ENCODE results near the genes STIM1, OR51D1, OR51C1P, OR51F1, OR51A7, OR52A5, OR51I2, OR52N1 and OR52B2.

DNA sequence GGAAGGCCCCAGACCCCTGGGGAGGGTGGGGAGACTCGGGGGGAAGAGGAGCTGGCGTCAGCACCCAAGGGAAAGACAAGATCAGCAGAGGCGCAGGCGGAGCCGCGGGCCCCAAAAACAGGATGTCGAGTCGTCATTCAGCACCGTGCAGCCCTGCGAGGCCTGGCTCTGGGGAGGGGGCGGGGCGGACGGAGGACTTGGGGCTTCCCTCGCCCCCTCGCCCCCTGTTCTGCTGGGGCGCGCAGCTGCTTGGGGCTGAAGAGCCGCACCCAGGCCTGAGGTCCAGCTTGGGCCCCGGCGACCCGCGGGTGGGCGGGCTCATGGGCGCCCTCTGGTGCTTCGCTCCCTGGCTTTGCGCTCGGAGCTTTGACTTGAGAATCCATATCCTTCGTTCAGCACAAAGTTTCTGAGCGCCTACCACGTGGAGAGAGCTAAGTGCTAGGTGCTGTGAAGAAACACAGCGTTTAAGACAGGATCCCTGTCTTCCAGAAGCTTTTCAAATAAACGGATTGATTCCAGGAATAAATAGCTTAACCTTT lies 716 bp upstream of the RHOG start:
- CAGE, long polyA plus RNA, result no peak
- RRBS, result no CpG with 5 or more reads among the region's 32 CpGs

DNA sequence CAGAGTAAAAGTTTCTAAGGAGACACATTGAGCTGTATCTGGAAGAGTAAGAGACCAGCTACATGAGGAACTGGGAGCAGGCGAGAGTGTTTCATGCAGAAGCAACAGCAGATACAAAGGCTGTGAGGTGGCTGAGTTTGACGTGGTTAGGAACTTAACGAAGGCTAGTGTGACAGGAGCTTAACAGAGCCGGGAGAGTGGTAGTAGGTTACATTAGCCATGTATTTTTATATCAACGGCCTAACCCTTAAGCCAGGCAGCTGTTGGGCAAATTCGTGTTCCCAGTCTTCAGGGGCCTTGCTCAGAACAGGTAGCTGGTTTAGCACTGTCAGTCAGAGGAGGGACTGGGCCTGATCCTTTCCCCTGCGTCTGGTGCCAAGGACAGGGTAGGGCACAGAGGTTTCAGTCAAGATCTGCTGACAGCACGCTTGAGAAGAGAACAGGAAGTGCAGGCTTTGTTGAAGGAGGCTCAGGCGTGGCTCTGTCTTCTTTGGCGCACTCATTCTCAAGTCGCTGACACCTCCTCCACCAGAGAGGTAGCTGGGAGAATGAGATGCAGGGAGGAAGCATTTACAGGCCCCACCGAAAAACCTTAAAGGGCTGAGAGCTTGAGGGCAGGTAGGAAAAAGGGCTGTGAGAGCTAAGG lies 1.2 kb upstream of the STIM1 start:
- CAGE, long polyA plus RNA, result no peak
- RRBS, result no CpG with 5 or more reads among the region's 12 CpGs

DNA sequence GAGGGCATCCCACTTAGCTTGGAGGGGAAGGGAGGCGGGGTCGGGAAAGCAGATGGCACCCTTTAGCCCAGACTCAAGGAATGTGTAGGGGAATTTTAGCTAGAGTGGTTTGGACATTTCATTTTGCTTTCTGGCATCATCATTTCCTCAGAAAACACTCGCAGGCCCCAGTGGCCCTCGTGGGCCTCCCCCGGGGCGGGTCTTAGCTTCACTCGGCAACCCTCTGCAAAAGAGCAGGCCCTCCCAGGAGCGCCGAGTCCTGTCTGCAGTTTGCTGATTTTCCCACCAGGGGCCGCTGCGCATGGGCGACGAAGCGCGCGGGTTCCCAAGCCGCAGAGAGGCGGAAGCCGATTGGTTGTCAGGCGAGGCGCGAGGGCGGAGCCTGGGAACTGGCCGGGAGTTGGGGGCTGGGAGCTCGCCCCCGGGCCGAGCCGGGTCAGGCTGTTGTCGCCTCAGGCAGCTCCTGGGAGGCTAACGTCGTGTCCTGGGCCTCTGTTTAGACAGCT lies 646 bp upstream of the STIM1 start:
- CAGE, long polyA plus RNA, result no peak
- RRBS, result 3% methylated on average over 2 of the region's 31 CpGs

GRCh38 chr11:3855510-3856594 lies at the start of gene STIM1:
TSS of gene STIM1 (plus strand) at chr11:3855664.
- CAGE, long polyA plus RNA, result no peak
- RRBS, result 1% methylated on average over 22 of the region's 79 CpGs

- CAGE, long polyA plus RNA, result no peak
- RRBS, result no CpG with 5 or more reads among the region's 10 CpGs
Measured at GRCh38 chr11:3894004-3894772, 38.7 kb downstream of the STIM1 start.

GRCh38 chr11:3942674-3943578 lies 87.5 kb downstream of the STIM1 start:
- CAGE, long polyA plus RNA, result no peak
- RRBS, result no CpG with 5 or more reads among the region's 1 CpG

DNA sequence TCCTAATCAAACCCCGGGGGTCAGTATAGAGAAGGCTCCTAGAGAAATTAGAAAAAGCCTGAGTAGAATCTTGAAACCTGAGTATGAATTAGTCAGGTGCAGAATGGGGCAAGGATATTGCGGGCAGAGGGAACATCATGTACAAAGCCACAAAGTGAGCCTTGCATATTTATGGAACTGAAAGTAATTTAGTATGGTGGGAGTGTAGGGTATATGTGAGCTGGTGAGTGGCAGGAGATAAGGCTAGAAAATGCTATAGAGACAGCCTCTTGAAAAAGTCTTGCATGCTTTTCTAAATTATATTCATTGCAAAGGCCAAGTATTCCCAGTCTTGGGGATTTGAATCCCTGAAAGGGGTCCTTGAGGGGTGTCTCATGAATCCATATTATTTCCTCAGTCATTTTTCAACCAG lies 93.7 kb downstream of the STIM1 start:
- CAGE, long polyA plus RNA, result no peak
- RRBS, result no CpG with 5 or more reads among the region's 2 CpGs

- CAGE, long polyA plus RNA, result no peak
- RRBS, result 20% methylated on average over 1 of the region's 16 CpGs
Measured at GRCh38 chr11:4637105-4637619, at the start of gene OR51D1. TSS of gene OR51D1 (plus strand) at chr11:4637477.

- CAGE, long polyA plus RNA, result no peak
- RRBS, result no CpG with 5 or more reads among the region's 3 CpGs
Measured at GRCh38 chr11:4697622-4698021, at the start of gene OR51C1P. TSS of gene OR51C1P (minus strand) at chr11:4697853.

DNA sequence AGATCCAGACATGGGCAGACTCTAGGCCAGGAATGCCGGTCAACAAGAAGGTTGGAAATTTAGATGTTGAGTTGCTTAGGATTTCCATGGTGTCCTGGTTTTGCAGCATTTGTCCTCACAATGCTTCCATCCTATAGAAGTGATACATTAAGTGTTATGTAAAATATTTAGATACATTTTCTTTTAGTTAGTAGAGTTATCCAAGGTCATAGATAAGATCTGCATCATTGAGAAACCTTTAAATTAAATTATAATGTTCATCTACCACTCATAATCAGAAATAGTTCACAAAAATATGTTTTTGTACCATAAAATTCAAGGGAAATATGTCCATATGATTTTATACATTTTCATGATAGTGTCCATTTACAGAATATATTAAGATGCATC lies at the start of gene OR51F1:
Gene OR51F1 (minus strand): TSS at position 109 of the 390 bp plus-strand sequence.
- CAGE, long polyA plus RNA, result no peak
- RRBS, result no CpG with 5 or more reads among the region's 1 CpG

DNA sequence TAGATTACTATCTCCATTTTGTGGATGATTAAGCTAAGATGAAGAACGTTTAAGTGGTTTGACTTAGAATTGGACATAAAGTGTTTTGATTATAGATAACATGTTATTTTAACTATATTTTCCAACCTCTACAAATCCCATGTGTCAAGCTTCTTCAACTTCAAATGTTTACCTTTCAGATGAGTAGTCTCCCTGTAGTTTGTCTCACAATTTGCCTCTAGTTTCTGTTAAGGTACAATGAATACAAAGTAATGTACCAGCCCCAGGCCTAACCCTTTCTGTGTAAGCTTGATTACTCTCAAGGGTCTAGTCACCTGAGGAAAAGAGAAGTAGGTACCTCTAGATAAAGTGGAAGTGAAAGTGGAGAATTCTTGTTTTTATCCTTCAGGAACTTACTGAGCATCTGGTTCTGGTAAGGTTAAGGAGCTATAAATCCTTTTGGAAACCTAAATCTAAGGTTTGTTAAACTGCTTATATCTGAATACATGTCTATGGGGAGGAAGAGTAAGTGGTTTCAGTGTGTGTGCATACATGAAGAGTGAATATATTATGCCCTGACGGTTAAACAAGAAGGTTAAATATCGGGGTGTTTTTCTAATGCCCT lies at the start of gene OR51A7:
Gene OR51A7 (plus strand): TSS at position 396 of the 604 bp plus-strand sequence.
- CAGE, long polyA plus RNA, result no peak
- RRBS, result no CpG with 5 or more reads among the region's 3 CpGs

DNA sequence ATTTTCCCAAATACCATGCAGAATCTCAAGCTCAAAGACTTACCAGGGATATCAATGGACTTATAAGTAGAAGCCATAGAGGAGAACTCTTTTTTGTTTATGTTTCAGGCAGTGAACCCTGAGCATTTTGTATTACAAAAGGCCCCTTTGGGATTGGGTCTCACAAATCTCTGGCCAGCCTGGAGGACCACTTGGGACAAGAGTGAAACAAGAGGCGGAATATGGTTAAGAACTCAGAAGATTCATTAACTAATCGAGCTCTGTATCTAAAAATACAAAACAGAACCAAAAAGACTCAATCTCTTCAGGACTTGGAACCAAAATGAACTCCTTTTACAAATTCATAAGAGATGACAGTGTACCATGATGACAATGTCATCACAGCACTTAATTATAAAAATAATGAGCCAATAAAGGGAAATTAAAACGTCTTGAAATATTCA lies at the start of gene OR52A5:
Gene OR52A5 (minus strand): TSS at position 89 of the 443 bp plus-strand sequence.
- CAGE, long polyA plus RNA, result no peak
- RRBS, result no CpG with 5 or more reads among the region's 3 CpGs

- CAGE, long polyA plus RNA, result no peak
- RRBS, result no CpG with 5 or more reads among the region's 13 CpGs
Measured at GRCh38 chr11:5412043-5412583, 9.8 kb upstream of the OR51Q1 start.

DNA sequence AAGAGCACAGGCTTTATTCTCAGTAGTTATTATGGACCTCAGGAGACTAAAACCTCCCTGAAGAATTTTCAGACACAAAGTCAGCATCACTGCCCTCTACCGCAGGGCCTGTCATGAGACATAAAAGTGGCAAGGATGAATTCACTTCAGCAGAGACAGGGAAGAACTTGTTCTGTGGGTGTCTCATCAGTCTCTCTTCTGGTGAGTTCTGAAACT lies at the start of gene OR51I2:
Gene OR51I2 (plus strand): TSS at position 160 of the 216 bp plus-strand sequence.
- CAGE, long polyA plus RNA, result no peak
- RRBS, result no CpG with 5 or more reads among the region's 1 CpG

DNA sequence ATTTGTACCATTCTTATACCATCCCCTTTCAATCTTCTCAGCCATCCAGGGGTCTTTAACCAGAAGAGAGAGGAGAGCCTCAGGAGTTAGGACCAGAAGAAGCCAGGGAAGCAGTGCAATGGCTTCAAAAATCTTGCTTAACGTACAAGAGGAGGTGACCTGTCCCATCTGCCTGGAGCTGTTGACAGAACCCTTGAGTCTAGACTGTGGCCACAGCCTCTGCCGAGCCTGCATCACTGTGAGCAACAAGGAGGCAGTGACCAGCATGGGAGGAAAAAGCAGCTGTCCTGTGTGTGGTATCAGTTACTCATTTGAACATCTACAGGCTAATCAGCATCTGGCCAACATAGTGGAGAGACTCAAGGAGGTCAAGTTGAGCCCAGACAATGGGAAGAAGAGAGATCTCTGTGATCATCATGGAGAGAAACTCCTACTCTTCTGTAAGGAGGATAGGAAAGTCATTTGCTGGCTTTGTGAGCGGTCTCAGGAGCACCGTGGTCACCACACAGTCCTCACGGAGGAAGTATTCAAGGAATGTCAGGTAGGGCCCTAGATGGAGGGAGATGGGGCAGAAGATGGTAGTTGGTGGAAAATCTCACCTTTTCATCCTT lies 7.5 kb downstream of the TRIM34 start:
- CAGE, long polyA plus RNA, result no peak
- RRBS, result no CpG with 5 or more reads among the region's 5 CpGs

DNA sequence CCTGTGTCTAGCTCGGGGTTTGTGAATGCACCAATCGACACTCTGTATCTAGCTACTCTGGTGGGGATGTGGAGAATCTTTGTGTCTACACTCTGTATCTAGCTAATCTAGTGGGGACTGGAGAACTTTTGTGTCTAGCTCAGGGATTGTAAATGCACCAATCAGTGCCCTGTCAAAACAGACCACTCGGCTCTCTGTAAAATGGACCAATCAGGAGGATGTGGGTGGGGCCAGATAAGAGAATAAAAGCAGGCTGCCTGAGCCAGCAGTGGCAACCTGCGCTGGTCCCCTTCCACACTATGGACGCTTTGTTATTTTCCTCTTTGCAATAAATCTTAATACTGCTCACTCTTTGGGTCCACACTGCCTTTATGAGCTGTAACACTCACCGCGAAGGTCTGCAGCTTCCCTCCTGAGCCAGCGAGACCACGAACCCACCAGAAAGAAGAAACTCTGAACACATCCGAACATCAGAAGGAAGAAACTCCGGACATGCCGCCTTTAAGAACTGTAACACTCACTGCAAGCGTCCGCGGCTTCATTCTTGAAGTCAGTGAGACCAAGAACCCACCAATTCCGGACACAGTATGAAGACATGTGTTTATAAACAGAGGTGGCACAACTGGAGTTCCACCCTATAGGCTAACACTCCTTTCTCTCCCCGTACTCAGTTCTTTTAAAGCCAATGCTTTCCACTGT lies 1.1 kb downstream of the TRIM5 start:
- CAGE, long polyA plus RNA, result no peak
- RRBS, result no CpG with 5 or more reads among the region's 17 CpGs

DNA sequence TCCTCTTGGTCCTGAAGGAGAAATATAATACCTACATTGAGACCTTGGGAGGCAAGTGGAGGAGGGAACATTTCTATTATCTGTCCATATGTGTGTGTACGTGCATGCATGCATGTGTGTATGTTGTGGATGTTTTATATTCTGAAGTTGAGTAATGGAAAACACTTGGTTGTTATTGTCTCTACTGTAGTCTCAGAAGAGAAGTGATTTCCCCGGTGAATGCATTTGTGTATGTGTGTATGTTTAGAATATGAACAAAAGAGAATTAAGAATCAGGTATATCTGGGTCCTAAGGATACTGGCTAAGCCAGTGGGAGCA lies at the start of gene OR52N1:
Gene OR52N1 (minus strand): TSS at position 82 of the 319 bp plus-strand sequence.
- CAGE, long polyA plus RNA, result no peak
- RRBS, result no CpG with 5 or more reads among the region's 2 CpGs

DNA sequence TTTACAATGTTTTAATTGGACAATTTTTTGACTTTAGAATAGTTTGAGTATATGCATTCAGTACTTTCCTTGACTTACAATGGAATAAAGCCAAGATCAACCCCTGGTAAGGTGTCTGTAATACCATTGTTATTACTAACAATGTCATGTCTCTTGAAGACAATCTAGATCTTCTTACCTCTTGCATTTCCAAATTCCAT lies 3.8 kb upstream of the OR52E5 start:
- CAGE, long polyA plus RNA, result no peak

DNA sequence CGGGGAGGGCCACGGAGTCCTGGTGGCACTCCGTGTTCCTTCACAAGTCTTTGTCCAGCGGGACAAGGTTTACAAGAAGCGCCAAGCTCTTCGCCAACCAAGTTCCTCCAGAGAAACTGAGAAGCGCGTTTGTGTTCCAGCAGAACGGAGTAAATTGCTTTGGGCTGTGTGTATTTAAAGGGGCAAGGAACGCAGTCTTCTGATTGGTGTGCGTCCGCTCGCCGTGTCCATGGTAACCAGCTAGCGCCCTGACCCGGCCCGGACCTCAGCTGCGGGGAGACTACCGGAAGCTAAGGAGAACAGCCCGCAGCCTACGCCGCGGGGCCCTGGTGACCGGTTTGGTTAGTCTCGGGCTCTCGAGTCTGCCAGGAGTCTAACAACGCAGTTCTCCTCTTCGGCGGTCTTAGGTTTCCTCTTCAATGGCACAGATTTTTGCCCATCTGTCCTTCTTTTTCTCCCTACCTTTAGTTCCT lies 3.5 kb upstream of the OR56A3 start:
- CAGE, long polyA plus RNA, result no peak
- RRBS, result no CpG with 5 or more reads among the region's 29 CpGs

DNA sequence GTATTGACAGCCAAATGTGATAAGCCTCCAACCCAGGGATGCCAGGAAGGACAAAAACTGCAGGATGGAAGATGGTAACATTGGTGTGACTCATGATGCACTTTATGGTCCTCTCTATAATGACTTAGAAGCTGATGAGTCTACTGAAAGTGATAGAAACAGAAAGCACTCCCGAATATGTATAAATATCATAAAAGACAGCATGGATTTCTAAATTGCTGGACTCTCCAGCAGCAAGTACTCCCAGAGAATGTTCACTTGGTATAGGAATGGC lies at the start of gene OR52B2:
Gene OR52B2 (minus strand): TSS at position 94 of the 274 bp plus-strand sequence.
- CAGE, long polyA plus RNA, result no peak
- RRBS, result no CpG with 5 or more reads among the region's 1 CpG

All from osteoblast (primary cell).